Daoy (cell line): ENCODE measurements around a stretch of chr2.

DNA sequence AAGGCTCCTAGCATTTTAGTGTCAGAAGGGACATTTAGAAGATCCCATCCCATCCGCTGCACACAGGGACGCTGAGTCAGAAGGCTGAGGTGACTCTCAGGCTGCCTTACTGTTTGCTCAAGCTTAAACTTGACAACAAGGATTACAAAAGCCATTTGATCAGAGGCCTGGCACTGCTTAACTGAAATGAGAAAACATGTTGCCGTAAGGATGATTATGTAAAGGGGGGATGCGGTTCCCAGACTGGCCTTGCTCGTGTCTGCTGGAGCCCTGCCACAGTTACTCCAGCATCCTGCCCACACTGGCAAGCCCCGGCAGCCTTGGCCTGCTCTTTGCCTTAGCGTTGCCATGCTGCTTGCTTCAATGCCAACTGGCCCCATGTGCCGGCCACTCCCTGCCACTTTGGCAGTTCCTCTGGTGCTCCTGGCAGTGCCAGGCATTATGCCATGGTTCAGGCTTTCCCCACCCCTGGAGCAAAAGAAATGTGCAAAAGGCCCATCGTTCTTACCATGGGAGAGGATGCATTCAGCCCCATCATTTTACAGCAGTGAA lies 45.5 kb upstream of the SLC1A4 start:
- RAMPAGE, long total RNA, result no peak

DNA sequence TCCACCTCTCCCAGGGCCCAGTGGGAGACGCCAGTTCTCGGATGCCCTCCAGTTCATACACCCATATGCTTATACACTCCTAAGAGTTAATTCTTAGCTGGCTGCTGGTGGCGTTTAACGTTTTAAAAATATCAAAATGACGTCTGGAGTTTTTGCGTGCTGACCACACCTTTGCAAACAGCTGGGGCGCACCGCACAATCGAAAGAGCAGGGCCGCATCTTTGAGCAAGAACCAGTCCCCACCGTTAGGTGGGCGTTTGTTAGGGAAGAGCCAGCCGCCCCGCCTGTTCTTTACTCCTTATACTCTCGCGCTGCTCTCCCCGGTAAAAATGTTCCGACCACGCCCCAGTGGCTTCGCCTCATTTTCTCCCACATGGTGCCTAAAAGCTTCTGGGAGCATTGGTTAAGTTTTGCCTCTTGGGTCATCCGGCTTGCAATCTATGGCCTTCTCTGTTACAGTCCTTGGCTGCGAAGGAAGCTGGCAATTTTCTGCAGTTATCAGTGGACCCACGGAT lies 1.0 kb downstream of the SLC1A4 start:
- RAMPAGE, long total RNA, result no peak

GRCh38 chr2:65057401-65057898 lies 1.2 kb downstream of the CEP68 start:
- RAMPAGE, long total RNA, result no peak

DNA sequence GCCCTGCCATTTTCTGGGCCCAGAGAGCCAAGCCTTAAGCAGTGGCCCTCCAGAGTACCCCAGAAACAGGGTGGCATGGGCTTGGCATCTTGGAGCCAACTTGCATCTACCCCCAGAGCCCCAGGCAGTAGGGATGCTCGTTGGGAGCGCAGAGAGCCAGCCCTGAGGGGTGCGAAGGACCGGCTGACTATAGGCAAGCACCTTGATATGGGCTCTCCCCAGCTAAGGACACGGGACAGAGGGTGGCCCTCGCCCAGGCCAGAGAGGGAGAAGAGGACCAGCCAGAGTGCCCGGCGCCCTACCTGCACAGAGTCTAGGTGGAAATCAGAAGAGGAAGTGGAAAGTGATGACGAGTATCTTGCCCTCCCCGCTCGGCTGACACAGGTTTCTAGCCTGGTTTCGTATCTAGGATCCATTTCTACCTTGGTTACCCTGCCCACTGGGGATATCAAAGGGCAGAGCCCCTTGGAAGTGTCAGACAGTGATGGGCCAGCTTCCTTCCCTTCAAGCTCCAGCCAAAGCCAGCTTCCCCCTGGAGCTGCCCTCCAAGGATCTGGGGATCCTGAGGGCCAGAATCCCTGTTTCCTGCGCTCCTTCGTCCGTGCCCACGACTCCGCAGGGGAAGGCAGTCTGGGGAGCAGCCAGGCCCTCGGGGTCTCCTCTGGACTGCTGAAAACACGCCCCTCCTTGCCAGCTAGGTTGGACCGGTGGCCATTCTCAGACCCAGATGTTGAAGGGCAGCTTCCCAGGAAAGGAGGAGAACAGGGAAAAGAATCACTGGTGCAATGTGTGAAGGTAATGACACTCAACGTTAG lies 16.2 kb downstream of the CEP68 start:
- RAMPAGE, long total RNA, result no peak

DNA sequence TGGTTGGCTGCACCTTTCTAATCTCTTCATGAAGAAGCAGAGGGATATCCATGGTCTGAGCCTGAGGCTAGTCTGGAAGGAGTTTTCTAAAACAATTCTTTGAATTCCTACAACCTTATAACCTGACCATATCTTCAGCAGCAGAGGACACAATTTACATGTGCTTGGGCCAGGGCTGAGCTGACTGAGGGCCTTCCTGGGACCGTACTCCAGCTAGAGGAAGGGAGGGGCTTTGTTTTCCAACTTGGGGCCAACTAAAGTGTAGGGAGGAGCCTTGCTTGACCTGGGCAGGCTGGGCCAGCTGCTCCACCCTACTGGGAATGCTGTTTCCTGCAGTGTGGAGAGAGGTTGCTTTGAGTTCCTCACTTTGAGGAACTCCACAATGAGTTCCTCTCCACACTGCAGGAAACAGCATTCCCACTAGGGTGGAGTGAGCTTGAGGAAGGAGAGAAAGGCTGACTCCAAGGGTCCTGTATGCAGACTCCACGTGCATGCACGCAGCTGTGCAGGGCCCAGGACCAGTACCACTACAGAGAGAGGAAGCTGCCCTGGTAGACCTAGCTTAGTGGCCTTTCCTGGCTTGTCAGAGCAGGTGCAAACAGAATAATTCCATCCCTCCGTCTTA lies 19.6 kb downstream of the CEP68 start:
- RAMPAGE, long total RNA, result no peak

DNA sequence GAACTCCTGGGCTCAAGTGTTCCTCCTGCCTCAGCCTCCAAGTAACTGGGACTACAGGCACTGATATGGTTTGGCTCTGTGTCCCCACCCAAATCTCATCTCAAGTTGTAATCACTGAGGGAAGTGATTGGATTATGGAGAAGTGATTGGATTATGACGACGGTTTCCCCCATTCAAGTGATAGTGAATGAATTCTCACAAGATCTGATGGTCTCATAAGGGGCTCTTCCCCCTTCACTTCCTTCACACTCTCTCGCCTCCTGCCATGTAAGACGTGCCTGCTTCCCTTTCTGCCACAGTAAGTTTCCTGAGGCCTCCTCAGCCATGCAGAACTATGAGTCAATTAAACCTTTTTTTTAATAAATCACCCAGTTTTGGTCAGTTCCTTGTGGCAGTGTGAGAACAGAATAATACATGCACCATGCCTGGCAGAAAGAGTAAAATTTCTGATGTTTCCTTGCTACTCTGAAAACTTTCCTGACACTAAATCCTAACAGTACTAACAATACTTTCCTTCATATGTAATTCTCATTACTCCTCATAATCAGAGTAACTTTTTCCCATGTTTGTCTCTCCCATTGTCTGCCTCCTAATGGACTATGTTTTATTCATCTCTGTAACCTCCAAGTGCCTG lies 36.6 kb downstream of the CEP68 start:
- RAMPAGE, long total RNA, result no peak

DNA sequence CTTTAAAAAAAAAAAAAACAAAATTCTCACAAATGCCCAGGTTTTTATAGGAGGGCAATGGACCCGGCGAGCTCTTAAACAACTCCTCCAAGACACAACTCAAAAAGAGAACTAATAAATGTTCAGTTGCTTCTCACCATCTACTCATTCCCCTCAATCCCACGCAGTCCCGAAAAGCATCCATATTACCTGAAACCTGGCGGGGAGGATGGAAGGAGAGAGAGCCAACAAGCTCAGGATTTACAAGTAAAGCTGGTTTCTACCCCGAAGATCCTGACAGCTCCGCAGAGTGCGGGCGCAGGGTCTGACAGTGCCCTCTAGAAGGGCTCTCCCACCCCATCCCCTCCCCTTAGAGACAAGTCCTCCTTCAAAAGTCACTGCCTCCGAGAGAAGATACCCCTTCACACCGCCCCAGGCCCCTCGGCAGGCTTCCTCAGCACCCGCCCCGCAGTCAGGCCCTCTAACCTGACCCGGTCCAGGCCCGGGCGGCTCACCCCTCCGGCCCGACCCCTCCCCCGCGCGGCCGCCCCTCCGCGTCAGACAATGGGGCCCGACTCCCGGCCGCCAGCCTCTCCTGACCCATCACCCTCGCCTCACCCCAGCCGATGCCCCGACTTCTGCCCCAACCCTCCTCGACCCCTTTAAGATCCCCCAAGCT lies 582 bp downstream of the RAB1A start:
- RAMPAGE, long total RNA, result no peak

DNA sequence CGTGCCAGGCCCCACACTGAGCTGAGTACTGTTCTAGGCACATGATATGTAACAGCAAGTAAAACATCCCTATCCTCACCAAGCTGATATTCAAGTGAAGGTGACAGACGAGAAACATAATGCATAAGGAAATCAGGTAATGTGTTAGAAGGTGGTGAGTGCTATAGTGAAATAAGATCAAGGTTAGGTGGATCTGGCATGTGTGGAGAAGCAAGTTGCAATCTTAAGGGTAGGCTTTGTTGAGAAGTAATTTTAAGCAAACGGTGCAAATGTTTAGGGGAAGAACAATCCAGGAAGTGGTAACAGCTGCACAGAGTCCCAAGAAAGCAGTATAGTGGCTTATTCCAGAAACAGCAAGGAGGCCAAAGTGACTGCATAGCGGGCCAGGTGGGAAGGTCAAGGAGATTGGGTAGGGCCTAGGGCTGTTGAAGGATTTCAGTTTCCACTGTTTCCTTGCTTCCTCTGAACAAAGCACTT lies 29.9 kb upstream of the RAB1A start:
- RAMPAGE, long total RNA, result no peak

GRCh38 chr2:65165479-65166047 lies 35.7 kb upstream of the RAB1A start:
- RAMPAGE, long total RNA, result no peak

DNA sequence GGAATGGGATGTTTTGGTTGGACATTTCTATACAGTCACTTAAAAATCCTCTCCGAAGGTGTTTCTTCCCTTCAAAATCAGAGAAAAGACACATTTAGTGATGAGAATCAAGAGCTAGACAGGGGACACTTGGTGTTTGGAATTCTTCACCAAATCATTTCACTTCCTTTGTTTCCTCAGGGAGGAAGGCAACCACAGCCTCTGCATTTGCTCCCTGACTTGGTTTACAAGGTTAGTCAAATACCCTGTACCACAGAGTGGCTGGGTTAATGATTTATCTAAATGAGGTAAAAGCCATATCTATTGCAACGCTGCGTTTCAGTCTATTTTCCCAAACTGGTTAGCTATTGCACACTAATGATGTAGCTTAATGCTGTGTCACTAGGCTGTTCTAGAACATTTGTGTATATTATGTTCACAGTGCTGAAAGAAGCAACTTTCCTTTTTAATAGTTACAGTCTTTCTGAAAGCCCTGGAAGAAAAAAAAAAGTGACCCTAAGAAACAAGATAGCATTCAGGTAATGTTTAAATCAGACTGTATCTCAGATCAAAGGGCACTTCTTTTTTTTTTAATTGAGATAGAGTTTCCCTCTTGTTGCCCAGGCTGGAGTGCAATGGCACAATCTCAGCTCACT lies 40.7 kb upstream of the RAB1A start:
- RAMPAGE, long total RNA, result no peak

GRCh38 chr2:65383746-65384369 lies 48.5 kb downstream of the SPRED2 start:
- RAMPAGE, long total RNA, result no peak

GRCh38 chr2:65432901-65433208 lies 456 bp upstream of the SPRED2 start:
- RAMPAGE, long total RNA, result no peak

DNA sequence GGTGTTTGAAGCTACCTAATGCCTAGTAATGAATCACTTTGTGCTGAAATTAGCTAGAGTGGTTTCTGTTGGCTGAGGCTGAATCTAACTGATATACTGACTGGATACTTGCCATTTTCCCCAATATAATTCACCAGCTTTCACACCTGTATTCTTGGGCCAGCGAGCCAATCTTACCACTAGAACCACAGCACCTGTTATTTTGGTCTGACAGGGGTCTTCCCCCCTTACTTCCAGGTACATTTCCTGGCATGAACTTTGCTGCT lies 347.7 kb upstream of the SPRED2 start:
- RAMPAGE, long total RNA, result no peak

DNA sequence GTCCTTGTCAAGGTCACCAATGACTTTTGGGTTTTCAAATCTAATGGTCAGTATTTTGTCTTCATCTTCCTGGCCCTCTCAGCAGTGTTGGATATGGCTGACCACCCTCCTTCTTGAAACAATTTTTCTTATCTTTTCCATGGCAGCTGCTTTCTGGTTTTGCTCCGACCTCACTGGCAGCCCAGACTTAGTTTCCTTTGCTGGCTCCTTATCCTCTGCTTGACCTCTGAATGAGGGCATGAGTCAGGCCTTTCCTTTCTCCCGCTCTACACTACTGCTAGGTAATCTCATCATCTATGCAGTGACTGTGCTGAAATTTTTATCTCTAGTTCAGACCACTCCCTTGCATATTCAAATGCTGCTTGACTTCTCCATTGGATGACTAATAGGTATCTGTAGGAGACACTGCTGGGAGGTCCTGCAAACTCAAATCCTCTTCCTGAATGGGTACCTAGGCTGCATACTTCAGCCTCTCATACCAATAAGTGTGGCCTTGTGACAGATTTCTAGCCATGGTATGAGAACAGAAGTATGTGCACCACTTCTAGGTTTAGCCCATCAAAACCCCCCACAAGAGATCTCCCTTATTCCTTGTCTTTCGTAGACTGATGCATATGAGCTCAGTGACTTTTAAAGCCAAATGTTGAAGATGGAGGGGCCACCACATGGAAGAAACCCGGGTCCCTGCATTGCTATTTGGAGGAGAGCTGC lies 386.8 kb upstream of the SPRED2 start:
- RAMPAGE, long total RNA, result no peak

- RAMPAGE, long total RNA, result no peak
Observed at GRCh38 chr2:66426217-66426756, 8.6 kb upstream of the MEIS1 start.

DNA sequence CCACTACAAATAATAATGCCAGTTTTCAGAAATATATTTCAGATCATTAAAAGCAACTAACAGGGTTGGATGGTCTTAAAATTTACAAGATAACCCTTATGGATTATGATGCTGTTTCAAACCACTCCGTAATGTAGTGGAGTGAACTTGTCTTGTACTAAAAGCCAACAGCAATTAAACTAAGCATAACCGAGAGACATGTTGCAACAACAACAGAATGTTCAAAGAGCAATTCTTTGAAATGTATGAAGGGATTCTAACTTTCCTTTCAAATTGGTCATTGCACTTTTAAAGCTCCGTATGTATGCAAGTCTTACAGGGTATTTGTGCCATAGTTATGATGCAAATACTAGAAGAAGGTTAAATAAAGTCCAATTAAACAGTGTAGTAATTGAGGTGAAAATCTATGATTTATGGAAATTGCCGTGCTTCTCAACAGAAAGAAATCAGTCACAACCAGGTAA lies 341.2 kb upstream of the ETAA1 start:
- RAMPAGE, long total RNA, result no peak

GRCh38 chr2:67213215-67213865 lies 183.8 kb upstream of the ETAA1 start:
- RAMPAGE, long total RNA, result no peak

- RAMPAGE, long total RNA, result no peak
Observed at GRCh38 chr2:67455258-67455603, 58.1 kb downstream of the ETAA1 start.

- RAMPAGE, long total RNA, result no peak
Observed at GRCh38 chr2:67666142-67666452, 269.0 kb downstream of the ETAA1 start.

DNA sequence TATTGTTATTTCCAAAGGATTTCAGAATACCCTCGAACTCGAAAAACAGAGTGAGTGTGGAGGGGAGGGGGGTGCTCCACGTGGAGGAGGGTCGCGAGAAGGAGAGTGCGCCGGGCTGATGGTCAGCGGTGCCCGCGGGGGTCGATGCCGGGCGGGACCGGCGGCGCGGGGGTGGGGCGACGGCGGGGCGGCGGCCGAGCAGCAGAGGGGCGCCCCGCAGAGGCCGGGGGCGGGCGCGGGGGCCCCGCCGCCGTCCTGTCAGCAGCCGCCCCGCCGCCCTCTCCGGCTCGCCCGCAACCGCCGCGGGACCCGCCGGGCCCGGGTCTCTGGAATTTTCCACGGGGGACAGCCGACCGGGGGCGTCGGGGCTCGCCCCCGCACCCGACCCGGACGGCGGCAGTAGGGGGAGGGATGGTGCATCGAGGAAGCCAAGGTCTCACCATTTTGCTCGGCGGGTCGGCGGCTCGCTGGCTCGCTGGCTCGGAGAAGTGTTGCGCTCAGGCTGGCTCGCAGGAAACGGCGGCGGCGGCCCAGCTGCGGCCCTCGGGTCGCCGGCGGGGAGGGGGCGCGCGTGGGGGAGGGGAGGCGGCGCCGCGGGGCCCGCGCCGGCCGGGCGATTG lies 537 bp downstream of the PPP3R1 start:
- RAMPAGE, long total RNA, result no peak